ENCODE results near the genes ZNF292, CFAP206 and CNR1.

DNA sequence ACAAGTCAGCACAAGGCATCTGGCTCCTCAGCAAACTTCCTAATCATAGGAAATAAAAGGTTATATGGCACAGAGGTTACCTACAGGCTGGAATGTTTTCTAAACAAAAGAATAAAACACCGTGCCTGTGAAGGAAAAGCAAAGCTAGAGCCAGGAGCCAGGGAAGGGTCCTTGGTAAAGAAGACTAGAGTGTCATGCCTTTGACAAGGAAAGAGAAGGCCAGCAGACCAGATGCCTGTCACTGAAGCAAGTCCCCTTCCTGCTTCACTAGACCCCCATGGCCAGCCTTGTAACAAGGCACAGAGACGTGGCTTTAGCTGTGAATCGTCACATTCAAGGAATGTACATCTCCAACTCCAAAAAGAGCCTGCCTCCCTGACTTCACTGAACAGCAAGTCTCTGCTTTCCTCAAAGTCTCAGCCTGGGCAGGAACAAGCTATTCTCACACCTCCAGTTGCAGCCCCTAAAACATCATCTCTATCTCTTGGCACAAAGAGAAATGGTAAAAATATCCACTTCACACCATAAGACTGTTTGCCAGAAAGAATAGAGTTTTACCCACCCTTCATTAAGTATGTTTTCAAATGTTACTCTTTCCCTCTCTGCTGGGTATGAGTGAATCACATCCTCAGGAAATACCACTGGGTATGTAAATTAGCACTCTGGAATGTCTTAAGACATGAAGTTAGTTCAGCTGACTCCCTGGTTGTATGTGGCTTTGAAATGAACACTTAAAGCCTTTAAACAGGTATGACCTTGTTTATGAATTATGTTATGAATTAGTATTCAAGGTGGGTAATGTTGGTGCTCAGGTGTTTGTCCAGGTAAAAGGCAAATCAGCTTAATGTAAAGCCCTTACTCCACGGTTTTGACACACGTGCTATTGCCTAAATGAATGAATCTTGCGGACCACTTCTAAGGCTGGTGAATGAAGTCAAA lies 46.4 kb upstream of the NT5E start:
- PRO-cap, result no peak

GRCh38 chr6:85459079-85459574 lies 9.2 kb downstream of the NT5E start:
- PRO-cap, result no peak

- PRO-cap, result no peak
These were observed 34.4 kb upstream of the SYNCRIP start for GRCh38 chr6:85676873-85677709.

DNA sequence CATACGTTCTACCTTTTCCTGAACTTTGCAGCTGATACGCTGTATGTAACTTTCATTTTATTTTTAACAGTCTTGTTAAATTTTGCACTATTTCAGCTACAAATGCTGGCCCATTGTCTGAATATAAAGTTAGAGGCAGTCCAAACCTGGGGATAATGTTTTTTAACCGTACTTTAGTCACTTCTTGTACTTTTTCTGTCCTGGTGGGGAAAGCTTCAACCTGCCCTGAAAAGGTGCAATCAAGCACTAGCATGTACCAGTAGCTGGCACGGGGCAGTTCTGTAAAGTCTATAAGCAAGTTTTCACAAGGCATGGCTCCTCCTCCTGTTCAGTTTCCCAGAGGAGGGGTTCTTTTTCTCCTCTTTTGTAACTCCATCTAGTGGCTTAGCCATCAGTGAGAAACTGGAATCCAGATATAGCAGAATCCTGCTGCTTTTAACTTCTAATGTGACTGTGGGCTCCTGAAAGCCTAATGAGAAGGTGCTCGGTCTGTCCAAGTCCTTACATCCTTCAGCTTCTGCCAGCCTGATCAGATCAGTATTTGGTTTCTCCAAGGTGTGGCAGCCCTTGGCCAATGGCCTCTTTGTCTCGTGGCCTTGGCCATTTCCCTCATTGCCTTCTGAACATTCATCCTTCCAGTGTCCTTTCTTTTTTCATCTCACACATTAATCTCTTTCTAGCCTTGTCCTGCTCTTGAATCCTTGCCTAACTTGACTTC lies 221.8 kb upstream of the SYNCRIP start:
- PRO-cap, result no peak

DNA sequence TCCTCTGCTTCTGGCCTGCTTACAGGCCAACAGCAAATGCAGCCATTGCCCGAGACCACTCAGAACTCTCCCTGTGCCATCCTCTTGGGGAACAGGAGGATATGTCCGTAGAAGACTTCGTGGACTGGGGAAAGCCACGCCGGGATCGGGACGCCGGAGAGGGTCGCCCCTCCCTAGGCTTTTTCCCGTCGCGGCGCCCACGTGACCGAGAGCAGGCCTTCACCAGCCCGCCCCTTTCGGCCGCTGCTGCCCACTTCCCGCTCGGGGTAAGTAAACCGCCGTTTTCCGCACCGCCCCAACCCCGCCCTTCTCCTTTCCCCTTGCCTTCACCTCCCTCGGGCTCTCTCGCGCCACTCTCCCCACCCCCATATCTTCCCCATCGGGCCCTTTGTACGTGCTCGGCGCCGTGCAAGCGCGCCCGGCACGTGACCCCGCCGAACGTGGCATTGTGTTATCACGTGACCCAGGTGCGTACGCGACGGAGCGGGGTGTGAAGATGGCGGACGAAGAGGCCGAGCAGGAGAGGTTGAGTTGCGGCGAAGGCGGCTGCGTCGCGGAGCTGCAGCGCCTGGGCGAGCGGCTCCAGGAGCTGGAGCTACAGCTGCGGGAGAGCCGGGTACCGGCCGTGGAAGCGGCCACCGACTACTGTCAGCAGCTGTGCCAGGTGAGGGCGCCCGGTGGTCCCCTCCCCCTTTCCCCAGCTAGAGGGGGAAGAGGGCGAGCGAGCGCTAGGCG lies at the start of gene ZNF292:
TSS of gene ZNF292 (plus strand) at position 470 of the 735 bp plus-strand sequence.
- PRO-cap, result bidirectional peak, plus-strand start at position 474 of the sequence, minus-strand start at position 195 of the sequence

- PRO-cap, result unidirectional peak, plus-strand start at chr6:87408026
These were observed at the start of gene CFAP206 for GRCh38 chr6:87407535-87408529. CFAP206 (plus strand) TSS chr6:87407972.

DNA sequence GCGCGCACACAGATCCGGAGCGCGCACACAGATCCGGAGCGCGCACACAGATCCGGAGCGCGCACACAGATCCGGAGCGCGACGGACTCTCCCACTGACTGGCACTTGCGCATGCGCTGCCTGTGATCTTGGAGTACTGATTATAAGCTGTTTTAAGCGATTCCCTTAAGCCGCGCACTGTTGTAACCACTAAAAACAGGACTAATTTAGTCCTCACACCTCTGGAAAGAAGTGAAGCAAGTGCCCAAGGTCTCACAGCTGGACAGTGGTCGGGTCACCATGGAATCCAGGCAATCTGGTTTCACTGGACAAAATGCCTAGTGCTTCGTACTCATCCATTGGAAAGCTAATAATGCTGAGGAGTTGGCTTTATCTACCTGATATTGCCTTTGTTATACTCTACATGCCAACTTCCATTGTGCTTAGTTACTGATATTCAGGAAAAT lies 781 bp downstream of the CFAP206 start:
- PRO-cap, result no peak

DNA sequence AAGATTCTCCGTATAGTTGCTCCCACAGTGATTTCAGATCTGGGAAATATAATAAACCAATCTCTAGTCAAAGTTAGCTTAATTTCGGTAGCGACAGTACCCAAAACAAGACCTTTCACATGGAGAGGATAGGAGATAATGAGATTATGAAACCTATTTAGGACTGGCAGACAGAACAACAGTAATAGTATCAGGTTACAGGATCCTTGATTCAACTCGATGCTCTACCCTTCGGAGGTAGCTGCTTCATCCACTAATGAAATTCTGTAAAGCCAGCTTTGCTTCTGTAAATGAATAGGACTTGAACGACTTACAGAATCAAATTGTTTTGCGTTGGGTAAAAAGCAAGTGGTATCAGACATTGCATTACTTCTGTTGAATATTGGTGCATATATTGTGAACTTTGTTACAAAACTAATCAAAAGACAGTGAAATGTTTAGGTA lies 580 bp upstream of the AKIRIN2 start:
- PRO-cap, result no peak

DNA sequence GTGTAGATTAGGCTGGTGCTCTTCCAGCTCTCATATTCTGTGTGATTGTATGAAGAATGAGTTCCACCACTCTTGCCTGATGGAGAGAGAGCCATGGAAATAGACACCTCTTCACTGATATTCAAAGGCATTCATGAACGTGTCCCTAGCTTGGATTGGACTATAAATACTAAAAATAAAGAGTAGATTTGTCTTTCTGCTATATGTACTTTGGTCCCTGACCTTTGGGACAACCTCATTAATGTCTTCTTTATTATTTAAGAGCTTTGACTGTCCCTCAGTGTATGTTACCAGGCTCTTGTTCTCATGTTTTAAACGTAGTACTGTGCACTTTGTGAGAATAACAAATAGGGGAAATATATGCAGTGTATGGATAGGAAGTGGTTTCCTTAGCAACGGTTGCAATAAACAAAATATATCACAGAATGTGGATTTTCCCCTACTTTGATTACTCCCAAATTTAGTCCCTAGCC lies 123.6 kb upstream of the AKIRIN2 start:
- PRO-cap, result no peak

GRCh38 chr6:88166143-88167141 lies at the start of gene CNR1:
CNR1 (minus strand) TSS chr6:88166347.
- PRO-cap, result bidirectional peak, plus-strand start at chr6:88166437, minus-strand start at chr6:88166347; bidirectional peak, plus-strand start at chr6:88166818, minus-strand start at chr6:88166499

- PRO-cap, result no peak
These were observed 350.8 kb downstream of the RNGTT start for GRCh38 chr6:88612528-88613111.

DNA sequence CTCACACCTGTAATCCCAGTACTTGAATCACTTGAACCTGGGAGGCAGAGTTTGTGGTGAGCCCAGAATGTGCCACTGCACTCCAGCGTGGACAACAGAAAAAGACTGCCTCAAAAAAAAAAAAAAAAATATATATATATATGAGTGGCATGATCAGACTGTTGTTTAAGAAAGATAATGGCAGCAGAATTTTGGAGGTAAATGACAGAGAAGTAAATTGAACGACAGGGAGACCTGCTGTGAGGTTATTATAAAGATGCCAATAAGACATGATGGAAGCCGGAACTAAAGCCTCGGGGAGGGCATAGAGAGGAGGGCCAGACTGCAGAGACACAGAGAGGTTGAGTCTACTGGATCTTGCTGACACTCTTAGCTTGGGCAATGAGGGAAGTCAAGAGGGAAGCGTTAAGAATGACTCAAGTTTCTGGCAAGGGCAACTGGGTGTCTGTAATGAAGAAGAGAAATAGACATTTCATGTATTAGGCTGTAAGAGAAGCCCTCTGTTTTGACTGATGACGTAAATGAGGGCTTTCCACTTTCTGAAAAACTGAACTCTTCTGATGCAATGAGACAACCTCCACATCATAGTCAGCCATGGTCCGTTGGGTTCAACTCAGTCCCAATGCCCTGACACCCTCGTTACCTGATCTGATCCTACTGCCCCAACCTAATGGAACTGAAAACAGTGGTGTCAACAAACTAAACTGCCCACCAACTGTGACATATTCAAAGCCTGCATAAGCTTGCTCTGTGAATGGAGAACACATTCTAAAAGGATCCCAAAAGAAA lies 46.0 kb upstream of the PNRC1 start:
- PRO-cap, result no peak

DNA sequence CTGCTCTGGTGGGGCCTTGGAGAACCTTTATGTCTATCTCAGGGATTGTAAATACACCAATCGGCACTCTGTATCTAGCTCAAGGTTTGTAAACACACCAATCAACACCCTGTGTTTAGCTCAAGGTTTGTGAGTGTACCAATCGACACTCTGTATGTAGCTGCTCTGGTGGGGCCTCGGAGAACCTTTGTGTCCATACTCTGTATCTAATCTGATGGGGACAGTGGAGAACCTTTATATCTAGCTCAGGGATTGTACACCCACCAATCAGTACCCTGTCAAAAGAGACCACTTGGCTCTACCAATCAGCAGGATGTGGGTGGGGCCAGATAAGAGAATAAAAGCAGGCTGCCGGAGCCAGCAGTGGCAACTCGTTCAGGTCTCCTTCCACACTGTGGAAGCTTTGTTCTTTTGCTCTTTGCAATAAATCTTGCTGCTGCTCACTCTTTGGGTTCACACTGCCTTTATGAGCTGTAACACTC lies 15.0 kb upstream of the PNRC1 start:
- PRO-cap, result no peak

DNA sequence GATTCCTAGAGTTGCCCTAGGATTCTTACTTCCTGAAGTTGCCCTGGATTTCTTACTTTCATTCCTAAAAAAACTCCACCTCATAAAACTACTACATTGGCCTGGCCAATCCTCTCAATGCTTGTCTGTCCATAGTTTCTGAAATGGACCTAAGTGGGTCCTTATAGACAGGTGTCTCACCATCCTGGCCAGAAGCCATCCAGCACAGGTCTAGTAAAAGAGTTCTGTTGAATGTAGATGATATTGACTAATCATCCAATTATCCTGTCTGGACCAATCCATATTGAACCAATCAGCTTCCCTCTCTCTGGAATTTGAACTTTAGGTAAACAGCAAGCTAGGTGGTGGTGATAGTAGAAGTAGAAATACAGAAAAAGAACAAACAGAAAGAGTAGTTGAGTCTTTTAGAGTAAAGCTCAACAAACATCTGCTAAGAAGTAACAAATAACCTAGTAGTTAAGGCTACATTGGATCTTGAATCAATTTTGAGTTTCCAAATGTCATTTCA lies 9.6 kb upstream of the PNRC1 start:
- PRO-cap, result no peak

DNA sequence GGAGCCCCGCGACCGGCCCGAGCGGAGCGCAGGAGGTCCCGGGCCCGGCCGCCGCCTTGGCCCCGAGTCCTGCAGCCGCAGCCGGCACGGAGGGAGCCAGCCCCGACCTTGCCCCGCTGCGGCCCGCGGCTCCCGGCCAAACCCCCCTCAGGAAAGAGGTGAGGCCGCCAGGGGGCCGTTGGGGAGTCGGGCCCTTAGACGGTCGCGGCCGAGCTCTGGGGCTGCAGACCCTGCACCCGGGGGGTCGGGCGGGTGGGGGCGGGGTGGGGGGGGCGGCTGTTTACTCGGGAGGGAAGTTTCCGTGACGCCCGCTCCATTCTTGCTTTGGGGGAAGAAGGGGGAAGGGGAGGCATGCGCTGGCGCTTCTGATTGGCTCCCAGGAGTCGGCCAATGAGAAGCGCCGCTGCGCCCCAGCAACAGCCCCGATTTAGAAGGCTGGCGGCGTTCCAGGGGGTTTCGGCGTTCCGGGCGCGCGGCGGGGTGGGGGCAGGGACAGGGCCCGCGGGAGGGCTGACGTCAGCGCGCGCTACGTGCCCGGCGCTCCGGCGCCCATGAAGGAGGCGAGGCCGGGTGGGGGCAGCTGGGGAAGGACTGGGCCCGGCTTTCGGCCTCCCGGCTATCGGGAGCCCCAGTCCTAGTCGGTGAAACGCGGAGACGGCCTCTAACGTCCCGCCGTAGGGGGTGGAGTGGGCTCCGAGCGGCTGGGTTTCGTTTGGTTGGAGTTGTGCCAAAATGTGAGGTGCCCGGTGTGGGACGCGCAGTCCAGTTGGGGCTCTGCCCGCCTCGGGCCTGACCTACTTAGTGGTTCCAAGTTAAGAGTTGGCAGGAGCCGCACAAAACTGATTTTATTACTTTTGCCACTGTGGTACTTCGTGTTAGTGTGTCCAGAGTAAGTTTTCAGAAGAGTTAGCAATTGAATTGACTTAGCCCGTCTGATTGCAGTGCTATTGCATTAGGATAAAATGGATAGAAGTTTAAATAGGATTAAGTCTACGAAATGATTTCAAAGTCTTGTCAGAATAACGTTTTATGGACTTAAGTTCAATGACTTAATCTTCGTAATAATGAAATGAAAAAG lies 1.1 kb downstream of the PNRC1 start:
- PRO-cap, result bidirectional peak, plus-strand start at position 559 of the sequence, minus-strand start at position 337 of the sequence

GRCh38 chr6:89146172-89147332 lies 697 bp downstream of the PM20D2 start:
- PRO-cap, result bidirectional peak, plus-strand start at chr6:89146416, minus-strand start at chr6:89146415; bidirectional peak, plus-strand start at chr6:89146472, minus-strand start at chr6:89146446

GRCh38 chr6:89158994-89159672 lies 13.3 kb downstream of the PM20D2 start:
- PRO-cap, result no peak

DNA sequence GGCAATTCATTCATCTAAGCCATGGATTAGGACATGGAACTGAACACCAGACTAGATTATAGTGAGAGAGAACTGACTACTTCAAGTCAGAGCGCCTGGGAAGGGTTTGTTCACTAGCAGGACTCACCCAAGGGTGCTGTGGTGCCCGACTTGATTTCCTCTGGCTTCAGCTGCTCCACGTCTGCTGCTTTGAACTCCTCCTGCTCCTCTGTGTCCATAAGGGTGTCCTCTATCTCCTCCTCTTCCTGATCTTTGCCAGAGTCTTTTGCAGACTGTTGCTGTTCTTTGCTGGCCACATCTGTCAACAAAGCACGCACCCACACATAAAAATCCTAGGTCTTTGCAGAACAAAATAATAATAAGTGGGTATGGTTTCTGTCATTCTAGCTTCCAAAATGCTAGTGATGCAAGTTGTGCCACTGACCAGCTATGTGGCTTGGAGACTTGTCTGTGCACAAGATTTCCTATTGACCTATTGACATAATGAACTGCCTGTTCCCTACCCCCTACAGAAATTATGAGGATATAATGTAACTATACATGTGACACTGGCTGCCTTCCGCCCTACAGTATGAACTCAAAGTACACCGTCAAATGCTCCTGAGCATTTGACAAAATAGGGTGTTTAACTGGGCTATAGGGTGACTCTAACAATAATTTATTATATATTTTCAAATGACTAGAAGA lies 15.6 kb upstream of the LYRM2 start:
- PRO-cap, result no peak

DNA sequence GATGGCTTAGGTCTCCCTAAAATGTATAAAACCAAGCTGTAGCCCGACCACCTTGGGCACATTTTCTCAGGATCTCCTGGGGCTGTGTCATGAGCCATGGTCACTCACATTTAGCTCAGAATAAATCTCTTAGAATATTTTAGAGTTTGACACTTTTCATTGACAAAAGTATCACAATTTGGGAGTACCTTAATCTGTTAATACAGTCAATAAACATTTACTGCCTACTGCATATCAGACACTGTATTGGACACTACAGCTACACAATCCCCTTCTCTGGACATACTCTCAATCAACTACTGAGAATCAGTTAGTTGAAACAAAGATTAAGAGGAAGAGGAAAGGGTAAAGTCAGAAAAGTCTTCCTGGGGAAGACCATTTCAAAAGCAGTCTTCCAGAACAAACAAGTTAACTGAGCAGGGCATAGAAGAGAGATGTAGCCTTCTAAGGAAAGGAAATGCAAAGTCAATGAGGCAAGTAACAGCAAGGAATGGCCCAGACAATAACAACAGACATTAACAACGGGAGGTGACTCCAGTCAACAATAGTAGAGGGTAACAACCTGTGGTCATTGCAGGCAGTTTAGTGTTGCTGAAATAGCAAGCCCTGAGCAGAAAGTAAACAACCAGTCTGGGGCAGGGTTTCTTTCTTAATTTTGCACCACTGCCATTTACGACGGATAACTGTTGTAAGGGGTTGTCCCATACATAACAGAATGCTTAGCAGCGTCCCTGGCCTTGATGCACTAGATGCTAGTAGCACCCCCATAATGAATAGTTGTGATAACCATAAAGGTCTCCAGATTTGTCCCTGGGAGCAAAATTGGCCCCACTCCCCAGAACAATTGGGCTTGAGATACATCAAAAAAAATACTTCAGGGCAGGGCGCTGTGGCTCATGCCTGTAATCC lies 2.2 kb downstream of the MDN1 start:
- PRO-cap, result no peak

GRCh38 chr6:89829247-89830479 lies 10.1 kb upstream of the MDN1 start:
- PRO-cap, result bidirectional peak, plus-strand start at chr6:89829880, minus-strand start at chr6:89829597; unidirectional peak, minus-strand start at chr6:89830132

Measured in sternocleidomastoid (tissue), 1 donor.